Caco-2 (cell line): ENCODE measurements around a stretch of chr7.

DNA sequence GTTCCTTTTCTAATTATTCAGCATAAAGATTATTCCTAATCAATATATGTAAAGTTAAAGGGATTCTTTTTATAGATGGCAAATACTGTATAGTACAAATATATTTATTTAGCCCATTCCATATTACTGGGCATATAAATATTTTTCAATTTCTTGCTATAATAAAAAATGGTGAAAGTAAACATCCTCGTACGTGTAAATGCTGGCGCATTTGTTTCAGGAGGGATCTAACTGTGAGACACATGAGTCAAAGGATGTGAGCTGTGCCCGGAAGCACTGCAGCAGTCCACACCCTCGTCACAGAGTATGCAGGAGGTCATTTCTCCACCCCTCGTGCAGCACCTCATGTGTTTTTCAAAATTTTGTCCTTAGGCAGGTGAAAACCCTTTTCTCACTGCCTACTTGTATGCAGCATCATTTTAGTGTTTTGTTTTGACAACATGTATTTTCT lies 162.6 kb downstream of the AVL9 start:
- PRO-cap = no peak
- RRBS = no CpG with 5 or more reads among the region's 6 CpGs

GRCh38 chr7:32669543-32670044 lies 174.3 kb downstream of the AVL9 start:
- PRO-cap = no peak
- RRBS = no CpG with 5 or more reads among the region's 2 CpGs

DNA sequence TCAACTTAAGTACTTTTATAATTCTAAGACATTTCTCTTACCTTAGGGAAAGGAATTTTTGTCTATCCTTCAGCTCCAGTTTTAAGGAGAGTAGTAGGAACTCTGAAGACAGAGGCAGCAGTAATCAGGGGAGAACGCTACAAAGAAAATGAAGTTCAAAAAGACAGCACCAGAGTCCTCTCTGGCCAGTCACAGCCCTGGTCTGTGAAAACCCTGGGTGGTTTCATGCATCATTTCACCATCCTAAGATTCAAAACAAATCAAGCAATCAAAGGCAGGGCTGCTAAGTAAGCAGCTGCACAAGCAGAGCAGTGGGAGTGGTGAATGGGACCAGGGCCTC lies 175.2 kb downstream of the AVL9 start:
- PRO-cap = no peak
- RRBS = no CpG with 5 or more reads among the region's 1 CpG

DNA sequence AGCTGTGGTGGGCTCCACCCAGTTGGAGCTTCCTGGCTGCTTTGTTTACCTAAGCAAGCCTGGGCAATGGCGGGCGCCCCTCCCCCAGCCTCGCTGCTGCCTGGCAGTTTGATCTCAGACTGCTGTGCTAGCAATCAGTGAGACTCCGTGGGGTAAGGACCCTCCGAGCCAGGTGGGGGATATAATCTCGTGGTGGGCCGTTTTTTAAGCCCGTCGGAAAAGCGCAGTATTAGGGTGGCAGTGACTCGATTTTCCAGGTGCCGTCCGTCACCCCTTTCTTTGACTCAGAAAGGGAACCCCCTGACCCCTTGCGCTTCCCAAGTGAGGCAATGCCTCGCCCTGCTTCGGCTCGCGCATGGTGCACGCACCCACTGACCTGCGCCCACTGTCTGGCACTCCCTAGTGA lies 192.9 kb downstream of the AVL9 start:
- PRO-cap = no peak
- RRBS = no CpG with 5 or more reads among the region's 20 CpGs

- PRO-cap = unidirectional peak, plus-strand start at chr7:32998361; unidirectional peak, plus-strand start at chr7:32998454
- RRBS = no CpG with 5 or more reads among the region's 17 CpGs
Measured at GRCh38 chr7:32997957-32998975, 41.0 kb downstream of the FKBP9 start.

DNA sequence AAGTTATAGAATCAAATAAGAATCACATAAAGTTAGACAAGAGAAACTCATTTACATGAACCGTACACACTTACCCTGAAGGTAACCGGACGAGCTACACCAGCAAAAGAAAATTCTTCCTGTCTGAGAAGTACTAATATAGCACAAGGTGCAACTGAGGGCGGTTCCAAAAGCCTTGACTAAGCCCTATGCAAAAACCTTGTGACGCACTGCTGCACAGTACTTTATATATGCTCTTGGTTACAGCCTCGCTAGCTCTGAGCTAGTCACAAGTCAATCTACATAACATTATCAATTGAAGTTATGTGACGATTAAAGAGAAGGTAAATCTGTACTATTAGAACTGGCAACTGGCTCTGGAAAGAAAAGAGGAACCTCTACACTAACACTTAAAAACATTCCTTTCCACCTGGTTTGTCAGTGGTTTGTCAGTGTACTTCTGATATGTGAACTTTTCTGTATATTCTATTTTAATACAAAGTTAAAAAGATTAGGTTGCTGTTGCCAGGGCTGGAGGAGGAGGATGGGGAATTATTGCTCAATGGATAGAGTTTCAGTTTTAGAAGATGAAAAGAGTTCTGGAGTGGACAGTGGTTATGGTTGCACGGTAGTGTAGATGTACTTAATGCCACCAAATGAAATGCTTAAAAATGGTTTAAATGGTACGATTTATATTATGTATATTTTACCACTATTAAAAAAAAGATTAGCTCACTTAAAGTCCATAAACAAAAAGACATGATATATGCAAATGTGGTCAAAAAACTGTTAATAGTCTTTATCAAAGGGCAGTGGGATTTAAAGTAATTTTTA lies 21.6 kb downstream of the NT5C3A start:
- PRO-cap = no peak
- RRBS = no CpG with 5 or more reads among the region's 9 CpGs

- PRO-cap = no peak
- RRBS = no CpG with 5 or more reads among the region's 4 CpGs
Measured at GRCh38 chr7:33108200-33108465, 1.1 kb downstream of the RP9 start.

GRCh38 chr7:33422062-33422450 lies 292.7 kb downstream of the BBS9 start:
- PRO-cap = no peak
- RRBS = no CpG with 5 or more reads among the region's 2 CpGs

DNA sequence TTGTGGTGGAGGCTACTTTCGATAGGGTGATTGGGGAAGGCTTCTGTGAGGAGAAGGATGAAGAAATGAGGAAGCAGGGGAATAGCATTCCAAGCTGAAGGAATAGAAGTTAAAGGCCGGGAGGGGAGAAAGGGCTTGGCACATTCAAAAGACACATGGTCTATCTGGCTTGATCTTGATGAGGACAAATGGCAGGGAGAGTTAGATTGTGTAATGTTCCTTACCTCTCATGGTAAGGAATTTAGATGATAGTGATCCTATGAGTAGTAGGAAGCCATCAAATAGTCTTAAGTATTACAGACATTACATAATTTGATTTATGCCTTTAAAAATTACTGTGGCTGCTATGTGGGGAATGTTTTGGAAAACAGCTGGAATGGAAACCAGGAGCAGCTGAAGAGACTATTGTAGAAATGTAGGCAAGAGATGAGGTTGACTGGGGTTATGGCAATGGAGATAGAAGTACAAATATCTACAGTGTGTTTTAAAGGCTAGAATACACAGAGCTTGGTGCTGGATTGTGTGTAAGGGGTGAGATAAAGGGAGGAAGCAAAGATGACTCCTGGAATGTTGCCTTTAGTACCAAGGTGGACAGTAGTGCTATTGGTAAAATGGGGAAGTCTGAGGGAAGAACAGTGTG lies 351.3 kb upstream of the BMPER start:
- PRO-cap = no peak
- RRBS = no CpG with 5 or more reads among the region's 2 CpGs

- PRO-cap = no peak
- RRBS = no CpG with 5 or more reads among the region's 5 CpGs
Measured at GRCh38 chr7:33994579-33994778, 89.1 kb downstream of the BMPER start.

GRCh38 chr7:35186746-35187430 lies 67.0 kb downstream of the TBX20 start:
- PRO-cap = no peak
- RRBS = 92% methylated on average over 3 of the region's 34 CpGs

GRCh38 chr7:35261341-35262466 lies 7.8 kb upstream of the TBX20 start:
- PRO-cap = no peak
- RRBS = 74% methylated on average over 9 of the region's 68 CpGs

GRCh38 chr7:35624710-35625232 lies 70.2 kb downstream of the HERPUD2 start:
- PRO-cap = no peak
- RRBS = no CpG with 5 or more reads among the region's 5 CpGs

DNA sequence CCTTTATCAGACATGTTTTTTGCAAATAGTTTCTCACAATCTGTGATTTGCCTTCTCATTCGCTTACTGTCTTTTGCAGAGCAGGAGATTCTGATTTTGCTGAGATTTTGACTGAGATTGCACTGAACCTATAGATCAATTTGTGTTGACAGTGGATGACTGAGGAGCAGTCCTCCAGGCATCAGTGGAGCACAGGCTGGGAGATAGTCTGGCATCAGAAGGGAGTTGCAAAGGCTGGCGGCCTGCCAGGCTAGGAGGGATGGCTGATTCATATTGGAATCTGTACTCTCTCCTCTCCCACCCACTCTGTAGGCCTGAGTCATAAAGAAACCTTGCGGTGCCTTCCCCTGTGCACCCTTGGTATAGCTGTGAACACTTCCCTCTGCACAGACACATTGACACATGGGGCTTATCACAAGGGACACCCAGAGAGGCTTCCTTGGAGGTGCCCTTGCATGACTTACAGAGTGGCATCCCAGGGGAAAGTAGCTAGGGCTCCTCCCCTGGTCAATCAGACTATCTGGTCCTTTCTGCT lies 37.6 kb upstream of the EEPD1 start:
- PRO-cap = no peak
- RRBS = no CpG with 5 or more reads among the region's 3 CpGs

GRCh38 chr7:36155660-36156645 lies 2.9 kb downstream of the EEPD1 start:
- PRO-cap = no peak
- RRBS = no CpG with 5 or more reads among the region's 15 CpGs

GRCh38 chr7:36191233-36192035 lies 38.4 kb downstream of the EEPD1 start:
- PRO-cap = no peak
- RRBS = no CpG with 5 or more reads among the region's 11 CpGs

DNA sequence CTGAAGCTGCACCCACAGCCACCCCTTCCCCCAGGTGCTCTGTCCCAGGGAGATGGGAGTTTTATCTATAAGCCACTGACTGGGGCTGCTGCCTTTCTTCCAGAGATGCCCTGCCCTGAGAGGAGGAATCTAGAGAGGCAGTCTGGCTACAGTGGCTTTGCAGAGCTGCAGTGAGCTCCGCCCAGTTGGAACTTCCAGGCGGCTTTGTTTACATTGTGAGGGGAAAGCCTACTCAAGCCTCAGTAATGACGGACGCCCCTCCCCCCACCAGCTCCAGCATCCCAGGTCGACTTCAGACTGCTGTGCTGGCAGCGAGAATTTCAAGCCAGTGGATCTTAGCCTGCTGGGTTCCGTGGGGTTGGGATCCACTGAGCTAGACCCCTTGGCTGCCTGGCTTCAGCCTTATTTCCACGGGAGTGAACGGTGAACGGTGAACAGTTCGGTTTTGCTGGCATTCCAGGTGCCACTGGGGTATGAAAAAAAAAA lies 105.4 kb downstream of the EEPD1 start:
- PRO-cap = no peak
- RRBS = no CpG with 5 or more reads among the region's 11 CpGs

DNA sequence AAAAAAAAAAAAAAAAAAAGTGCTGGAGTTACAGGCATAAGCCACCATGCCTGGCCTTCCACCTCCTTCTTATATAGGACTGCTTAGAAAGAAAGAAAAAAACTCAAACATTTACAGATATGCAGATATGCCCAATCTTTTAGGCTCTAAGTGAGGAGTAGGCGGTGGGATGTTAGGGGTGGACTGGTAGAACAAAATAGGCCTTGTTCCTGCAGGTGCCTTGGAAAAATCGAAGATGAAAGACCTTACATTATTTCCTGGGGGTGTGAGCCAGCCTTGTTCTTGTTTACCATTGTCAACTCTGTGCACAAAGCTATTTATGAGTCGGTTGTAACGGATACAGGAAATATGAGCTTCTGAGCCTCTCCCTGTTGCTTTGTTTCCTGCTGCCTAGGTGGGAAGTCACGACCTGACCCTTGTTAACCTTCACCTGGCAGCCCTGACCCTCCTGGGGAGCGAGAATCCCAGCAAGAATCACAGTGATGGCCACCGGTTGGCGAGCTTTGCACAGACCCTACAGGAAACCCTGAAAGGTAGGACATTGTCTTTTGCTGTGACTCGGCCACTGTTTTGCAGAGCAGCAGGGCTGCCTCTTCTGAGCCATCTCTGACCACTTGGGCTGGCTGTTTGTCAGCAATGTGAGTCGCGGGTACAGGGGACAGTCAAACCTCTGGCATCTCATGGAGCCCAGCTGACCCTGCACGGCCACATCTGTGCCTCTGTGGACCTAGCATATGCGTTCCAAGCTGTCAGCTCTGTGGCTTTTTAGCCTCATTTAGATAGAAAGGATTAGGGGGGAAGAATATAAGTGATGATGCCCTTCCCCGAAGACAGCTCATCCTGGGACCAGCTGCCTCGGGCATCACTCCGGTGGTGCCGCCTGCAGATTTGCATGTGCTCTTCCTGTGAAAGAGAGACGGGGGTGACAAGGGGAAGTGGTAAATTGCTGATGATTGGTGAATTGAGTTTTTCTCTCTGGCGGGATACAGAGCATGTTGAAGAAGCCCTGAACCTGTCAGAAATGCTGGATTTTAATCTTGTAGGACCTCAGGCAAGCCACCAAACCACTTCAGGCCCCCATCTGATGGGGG lies 79.5 kb downstream of the MATCAP2 start:
- PRO-cap = no peak
- RRBS = no CpG with 5 or more reads among the region's 19 CpGs

GRCh38 chr7:36312358-36313038 lies 54.5 kb downstream of the MATCAP2 start:
- PRO-cap = no peak
- RRBS = 83% methylated on average over 1 of the region's 16 CpGs

DNA sequence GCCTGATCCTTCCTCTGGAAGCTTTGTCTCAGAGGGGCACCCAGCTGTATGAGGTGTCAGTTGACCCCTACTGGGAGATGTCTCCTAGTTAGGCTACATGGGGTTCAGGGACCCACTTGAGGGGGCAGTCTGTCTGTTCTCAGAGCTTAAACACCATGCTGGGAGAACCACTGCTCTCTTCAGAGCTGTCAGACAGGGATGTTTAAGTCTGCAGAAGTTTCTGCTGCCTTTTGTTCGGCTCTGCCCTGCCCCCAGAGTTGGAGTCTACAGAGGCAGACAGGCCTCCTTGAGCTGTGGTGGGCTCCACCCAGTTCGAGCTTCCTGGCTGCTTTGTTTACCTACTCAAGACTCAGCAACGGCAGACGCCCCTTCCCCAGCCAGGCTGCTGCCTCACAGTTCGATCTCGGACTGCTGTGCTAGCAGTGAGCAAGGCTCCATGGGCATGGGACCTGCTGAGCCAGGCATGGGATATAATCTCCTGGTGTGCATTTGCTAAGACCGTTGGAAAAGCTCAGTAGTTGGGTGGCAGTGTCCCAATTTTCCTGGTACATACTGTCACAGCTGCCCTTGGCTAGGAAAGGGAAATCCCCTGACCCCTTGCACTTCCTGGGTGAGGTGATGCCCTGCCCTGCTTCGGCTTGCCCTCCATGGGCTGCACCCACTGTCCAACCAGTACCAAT lies 11.1 kb upstream of the ANLN start:
- PRO-cap = no peak
- RRBS = no CpG with 5 or more reads among the region's 8 CpGs